Type B pancreatic cell (in vitro differentiated cells): ENCODE measurements around the gene TMEM232.

DNA sequence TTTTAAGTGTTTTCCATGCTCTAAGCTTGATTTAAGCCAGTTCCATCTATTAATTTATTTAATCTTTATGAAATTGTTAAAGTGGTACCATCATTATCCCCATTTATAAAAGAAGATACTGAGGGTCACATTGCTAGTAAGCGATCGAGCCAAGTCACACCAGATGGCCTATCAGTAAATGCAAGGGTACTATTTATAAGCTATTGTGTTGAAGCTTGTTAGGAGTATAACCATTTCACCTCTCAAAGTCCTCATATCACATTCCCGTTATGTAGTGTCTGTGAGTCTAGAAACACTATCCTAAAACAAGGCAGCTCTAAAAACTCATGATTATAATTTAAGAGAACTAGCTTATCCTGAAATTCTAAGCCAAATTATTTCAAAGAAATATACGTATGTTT lies 1161.9 kb downstream of the EFNA5 start:
- PRO-cap: no peak

DNA sequence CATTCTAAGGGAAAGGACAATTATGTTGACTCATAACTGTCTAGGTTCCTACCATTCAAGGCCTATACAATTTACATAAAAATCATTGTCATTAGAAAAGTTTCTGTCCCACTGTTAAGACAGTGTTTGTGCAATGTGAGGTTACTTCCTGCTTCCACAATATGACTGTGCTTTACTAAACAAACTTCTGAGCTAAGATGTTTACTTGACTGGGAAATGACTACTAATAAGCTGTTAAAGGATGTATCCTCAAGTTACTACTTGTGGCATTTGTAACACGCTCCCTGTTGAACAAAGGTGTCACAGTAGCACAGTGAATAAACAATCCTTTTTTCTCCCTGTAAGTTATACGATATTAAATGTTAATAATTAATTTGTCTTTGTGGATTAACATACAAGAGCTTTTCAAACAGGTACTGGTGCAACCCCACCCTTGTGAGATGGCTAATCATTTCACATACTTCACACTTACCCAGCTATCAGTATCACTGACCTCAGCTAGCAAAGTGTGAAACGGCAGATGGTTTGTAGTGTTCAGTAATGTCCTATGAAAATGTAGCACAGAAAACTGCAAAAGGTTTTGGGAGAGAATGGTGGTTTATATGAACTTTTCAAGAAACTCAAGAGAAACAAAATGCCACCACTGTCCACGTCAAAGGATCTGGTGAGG lies 195.8 kb downstream of the EFNA5 start:
- PRO-cap: no peak

DNA sequence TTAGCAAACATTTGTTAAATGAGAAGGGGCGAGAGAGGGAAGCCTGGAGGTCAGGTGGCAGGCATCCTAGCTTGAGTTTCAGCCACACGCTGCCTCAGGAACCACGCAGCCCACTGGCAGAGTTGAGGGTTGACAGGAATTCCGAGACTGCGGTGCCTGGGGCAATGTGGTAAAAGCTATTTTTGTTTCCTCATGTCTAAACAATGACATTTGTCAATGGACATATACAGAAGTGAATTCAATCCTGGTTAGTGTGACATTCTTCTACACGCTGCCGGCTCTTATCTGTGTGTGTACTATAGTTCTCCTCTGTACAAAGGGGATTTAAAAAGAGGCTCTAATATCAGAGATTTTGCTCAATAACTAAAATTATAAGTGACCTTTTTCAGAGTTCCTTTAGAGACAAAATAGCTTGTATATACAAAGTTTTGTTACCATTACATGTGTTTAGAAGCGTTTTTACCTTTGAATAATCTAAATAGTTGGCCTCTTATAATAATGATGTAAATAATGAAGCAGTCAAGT lies 113.3 kb downstream of the EFNA5 start:
- PRO-cap: no peak

DNA sequence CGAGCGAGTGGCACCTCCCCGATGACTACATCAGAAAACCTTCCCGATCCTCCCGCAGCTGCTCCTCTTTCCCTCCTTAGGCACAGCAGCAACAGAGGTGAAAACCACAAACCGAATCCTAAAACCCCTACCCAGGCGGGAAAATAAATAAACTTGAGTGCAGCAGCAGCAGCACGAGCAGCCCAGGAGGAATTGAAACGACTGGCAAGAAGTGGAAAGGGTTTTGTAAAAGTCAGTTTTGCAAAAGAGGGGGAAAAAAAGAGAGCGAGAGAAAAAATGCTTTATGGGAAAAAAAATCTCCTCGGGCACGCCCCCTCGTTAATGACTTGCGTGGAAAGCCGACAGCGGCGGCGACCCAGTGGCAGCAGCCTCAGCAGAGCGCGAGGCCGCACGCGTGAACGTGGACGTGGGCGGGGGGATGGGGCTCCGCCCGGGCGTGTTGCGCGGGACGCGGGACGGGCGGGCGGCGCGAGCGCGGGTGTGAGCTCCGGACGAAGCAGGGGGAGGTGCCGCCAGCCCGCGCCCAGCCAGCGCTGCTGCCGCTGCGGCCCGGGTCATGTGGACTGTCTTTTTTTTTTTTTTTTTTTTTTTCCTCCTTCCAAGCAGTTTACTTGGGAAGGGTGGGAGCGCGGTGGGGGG lies 1.3 kb upstream of the EFNA5 start:
- PRO-cap: bidirectional peak, plus-strand start at position 334 of the sequence, minus-strand start at position 199 of the sequence; bidirectional peak, plus-strand start outside the sequence, minus-strand start at position 538 of the sequence

GRCh38 chr5:107672578-107672871 lies 1.8 kb upstream of the EFNA5 start:
- PRO-cap: bidirectional peak, plus-strand start at chr5:107672767, minus-strand start at chr5:107672476

GRCh38 chr5:108003012-108003605 lies 332.4 kb upstream of the EFNA5 start:
- PRO-cap: no peak

GRCh38 chr5:108727068-108727579 lies 20.6 kb upstream of the FER start:
- PRO-cap: no peak

DNA sequence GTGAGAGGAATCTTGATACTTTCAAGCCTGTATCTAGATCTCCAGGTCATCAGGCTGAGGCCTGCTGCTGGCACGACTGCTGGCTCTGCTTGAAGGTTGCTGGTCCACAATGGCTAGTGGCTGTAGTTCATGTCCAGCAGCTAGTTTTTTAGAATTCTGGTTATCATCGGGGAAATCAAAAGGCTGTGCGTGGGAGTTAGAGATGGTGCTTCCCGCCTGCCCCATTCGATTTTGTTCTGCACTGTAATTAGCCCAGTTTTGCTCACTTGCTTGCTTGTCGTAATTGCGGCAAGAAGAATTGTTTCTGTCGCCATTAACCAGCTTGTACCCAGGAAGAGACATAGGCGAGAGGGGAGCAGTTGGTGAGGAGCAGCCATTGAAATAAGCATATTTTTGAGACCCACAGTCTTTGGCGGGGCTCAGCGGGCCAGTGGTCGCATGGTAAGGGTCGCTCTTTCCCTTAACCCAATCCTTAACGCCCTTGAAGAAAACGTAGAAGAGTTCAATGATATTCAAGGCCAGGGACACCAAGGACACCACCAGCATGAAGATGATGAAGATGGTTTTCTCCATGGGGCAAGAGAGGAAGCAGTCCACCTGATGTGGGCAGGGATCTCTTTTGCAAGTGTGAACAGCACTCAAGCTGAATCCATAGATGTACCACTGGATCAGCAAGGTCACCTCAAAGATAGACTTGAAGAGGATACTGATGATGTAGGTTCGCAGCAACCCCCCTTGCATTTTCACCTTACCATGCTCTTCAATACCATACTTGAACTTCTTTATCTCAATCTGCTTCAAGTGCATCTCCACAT lies 303.8 kb downstream of the FER start:
- PRO-cap: no peak

GRCh38 chr5:109344596-109344942 lies 65.2 kb downstream of the PJA2 start:
- PRO-cap: no peak

- PRO-cap: no peak
These were observed 16.1 kb upstream of the MAN2A1 start for GRCh38 chr5:109673574-109674045.

GRCh38 chr5:109796927-109797819 lies 107.4 kb downstream of the MAN2A1 start:
- PRO-cap: no peak

- PRO-cap: no peak
These were observed 211.5 kb downstream of the MAN2A1 start for GRCh38 chr5:109900979-109901821.

DNA sequence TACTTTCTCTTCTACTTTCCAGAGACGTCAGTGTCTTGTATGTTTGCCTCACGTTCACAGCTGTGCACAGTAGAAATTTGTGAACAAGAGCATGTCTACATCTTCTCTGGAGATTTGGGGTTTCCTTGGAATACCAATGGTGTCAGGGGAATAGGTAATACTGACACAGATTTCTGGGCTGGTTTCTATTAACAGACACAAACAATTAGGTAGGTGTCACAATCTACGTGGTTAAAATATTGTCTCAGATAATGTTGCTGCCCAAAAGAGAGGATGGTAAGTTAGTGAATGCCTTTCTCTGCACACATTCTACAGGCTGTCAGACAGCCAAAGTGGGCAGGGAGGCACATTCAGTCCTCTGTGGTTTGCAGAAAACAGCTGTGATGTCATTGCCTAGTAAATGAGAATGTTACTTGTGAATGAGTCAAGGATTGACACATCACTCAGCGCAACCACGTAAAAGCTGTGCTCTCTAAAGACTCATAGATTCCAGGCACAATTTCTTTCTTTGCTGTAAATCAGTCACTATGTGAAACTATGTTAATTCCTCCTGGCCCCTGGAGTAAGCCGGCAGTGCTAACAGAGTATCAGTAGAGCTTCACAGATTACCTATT lies 397.1 kb downstream of the MAN2A1 start:
- PRO-cap: no peak

DNA sequence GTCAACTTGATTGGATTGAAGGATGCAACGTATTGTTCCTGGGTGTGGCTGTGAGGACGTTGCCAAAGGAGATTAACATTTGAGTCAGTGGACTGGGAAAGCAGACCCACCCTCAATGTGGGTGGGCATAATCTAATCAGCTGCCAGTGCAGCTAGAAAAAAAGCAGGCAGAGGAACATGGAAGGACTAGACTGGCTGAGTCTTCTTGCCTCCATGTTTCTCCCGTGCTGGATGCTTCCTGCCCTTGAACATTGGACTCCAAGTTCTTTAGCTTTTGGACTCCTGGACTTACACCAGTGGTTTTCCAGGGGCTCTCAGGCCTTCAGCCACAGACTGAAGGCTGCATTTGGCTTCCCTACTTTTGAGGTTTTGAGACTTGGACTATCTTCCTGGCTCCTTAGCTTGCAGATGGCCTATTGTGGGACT lies 313.4 kb downstream of the TMEM232 start:
- PRO-cap: no peak

DNA sequence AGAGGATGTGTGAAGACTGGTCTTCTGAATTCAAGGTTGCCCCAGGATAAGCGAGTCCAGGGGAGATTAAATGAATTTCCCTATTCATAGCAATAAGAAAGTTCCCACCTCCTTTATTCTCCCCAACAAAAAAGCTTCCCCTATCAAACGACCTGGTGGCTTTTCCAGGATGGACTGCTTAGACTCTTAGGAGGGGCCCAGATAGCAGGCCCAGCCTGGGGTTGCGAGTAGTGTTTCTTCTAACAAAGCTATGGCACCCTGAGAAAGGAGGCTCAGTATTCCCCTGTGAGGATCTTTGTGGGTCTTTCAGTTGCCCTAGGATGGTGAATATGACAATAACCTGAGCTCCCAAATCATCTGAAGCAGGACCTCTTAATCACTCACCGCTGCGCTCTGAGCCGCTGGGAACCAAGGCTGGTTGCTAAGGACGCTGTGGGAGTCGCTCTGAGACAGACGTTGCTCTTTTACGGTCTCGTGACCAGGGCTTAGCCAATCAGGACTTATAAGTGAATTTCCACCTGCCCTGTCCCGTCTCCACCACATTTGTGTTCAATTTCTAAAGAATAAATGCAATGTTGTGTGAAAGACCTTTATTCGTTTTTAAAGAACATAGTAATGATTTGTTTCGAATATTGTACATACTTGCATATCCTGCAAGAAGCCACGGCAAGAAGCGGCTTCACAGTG lies at the start of gene TMEM232:
Gene TMEM232 (minus strand): TSS at position 429 of the 687 bp plus-strand sequence.
- PRO-cap: no peak

- PRO-cap: no peak
These were observed 120.2 kb upstream of the STARD4 start for GRCh38 chr5:111632616-111632815.

GRCh38 chr5:112277028-112277309 lies 142.1 kb downstream of the EPB41L4A start:
- PRO-cap: no peak

DNA sequence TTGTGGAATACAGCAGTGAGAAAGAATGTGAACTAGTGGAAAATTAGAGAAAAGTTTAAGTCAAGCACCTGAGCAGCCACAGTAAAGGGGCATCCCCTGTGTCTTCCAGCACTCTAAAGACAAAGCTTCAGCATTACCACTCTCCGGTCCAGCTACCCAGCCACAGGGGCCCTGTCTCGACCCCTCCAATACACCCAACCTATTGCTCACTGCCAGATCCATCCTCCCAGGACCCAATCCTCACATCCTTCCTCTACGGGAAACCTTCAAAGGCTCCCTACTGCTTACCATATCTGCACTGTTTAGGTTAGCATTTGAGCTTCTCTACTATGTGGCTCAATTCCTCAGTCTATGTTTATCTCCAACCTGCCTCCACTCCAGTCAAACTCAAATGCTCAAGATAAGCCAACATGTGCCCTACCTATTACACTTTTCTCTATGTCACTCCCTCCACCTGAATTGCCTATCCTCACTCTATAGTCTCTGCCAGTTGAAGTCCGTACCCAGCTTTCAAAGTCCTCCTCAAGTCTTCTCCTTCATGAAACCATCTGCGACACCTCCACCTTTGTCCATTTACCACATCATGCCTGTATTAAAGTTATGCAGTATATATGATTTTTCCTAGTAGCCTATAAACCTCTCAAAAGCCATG lies 71.3 kb downstream of the EPB41L4A start:
- PRO-cap: no peak

DNA sequence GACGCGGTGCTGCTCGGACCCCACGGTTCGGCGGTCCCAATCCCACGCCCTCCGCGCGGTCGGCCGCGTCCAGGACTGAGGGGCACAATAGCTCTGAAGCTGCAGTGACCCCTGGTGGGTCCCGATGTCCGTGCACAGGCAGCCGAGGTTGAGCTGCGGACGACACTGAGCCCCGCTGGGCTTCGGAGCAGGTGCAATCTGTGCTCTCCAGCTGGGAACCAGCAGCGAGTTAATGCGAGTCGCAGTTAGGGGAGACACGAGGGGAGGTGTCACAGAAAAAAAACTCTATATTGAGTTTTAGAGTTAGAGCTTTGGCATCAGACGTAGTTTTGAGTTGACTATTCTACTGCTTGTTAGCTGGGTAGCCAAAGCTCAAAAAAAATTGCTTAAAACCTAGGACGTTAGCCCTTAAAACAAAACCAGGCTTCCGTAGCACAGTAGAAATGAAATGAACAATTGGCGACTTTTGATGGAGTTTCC lies 1.3 kb upstream of the EPB41L4A start:
- PRO-cap: unidirectional peak, minus-strand start at position 77 of the sequence

GRCh38 chr5:112707283-112708446 lies 30.0 kb upstream of the APC start:
- PRO-cap: bidirectional peak, plus-strand start at chr5:112707658, minus-strand start at chr5:112707376; bidirectional peak, plus-strand start at chr5:112707777, minus-strand start at chr5:112707774